NCI-H460 (cell line): ENCODE results near the genes DUSP28 and RNPEPL1.

DNA sequence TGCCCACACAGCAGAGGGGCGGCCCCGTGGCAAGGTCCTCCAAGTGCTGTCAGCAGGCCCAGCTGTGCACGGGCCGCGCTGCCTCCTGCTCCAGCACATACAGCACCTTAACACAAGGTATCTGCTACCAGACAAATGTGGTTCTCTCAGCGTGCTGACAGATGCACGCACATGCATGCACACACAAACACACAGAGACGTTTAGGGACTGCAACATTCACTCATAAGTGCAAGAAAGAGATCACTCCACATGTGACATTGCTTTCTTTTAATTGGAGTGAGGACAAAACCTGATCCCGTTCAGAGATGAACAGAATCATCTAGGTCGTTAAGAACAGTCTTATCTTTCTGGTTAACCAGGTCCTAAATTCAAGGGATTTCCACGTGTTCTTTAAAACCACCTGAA lies 5.5 kb downstream of the COPS9 start:
RAMPAGE:
- cytosol, long total RNA: no peak
- long total RNA: no peak
- nucleus, long total RNA: no peak

RAMPAGE:
- cytosol, long total RNA: no peak
- long total RNA: no peak
- nucleus, long total RNA: no peak
Observed at GRCh38 chr2:240398323-240398670, 37.2 kb upstream of the GPC1 start.

RAMPAGE:
- cytosol, long total RNA: no peak
- long total RNA: no peak
- nucleus, long total RNA: no peak
Observed at GRCh38 chr2:240453331-240453590, 17.8 kb downstream of the GPC1 start.

RAMPAGE:
- cytosol, long total RNA: no peak
- long total RNA: no peak
- nucleus, long total RNA: no peak
Observed at GRCh38 chr2:240540218-240541070, 17.3 kb downstream of the ANKMY1 start.

DNA sequence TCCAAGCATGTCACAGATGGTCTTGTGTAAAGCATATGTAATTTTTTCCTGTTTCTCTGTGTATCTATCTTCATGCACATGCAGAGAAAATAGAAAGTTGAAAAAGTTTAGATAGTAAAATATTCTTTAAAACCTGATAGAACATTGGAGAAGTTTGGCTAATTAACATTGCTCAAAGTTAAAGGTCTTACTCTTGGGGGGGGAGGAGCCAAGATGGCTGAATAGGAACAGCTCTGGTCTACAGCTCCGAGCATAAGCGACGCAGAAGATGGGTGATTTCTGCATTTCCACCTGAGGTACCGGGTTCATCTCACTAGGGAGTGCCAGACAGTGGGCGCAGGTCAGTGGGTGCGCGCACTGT lies 13.5 kb downstream of the ANKMY1 start:
RAMPAGE:
- cytosol, long total RNA: no peak
- long total RNA: no peak
- nucleus, long total RNA: no peak

DNA sequence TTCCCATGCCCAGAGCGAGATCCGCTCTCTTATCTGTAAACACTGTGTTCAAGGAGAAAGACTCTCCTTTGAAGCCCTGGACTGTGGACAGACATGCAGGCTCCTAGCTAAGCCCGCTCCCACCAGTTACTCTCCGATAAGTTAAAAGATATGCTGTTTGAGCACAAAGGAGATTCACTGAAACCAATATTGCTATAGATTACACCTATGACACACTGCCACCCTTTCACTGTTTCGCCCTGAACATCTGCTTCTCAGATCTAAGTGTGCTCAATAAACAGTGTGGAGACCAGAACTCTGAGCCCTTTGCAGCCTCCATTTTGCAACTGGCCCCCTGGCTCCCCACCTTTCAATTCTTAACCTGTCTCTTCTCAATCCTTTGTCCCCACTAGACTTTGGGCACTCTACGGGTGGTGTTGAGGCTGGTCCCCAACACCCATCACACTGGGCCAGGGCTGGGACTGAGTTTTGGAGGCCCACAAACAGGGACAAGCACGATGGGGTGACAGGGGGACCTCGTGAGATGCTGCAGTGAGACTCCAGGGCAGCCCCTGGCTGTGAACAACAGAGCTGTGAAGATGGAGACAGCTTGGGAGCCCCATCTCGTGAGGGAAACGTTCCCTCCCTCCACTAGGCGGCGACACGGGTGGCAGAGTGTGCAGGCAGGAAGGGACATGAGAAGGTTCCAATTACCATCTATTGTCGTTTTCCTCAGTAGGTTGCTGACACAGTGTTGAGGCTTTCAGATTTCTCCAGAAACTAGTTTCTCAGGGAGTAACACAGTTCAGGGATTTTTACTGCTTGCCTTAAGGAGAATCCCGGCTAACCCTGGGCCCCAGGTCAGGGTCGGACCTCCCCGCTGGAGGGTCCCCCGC lies 1.2 kb downstream of the ANKMY1 start:
RAMPAGE:
- cytosol, long total RNA: no peak
- long total RNA: no peak
- nucleus, long total RNA: no peak

DNA sequence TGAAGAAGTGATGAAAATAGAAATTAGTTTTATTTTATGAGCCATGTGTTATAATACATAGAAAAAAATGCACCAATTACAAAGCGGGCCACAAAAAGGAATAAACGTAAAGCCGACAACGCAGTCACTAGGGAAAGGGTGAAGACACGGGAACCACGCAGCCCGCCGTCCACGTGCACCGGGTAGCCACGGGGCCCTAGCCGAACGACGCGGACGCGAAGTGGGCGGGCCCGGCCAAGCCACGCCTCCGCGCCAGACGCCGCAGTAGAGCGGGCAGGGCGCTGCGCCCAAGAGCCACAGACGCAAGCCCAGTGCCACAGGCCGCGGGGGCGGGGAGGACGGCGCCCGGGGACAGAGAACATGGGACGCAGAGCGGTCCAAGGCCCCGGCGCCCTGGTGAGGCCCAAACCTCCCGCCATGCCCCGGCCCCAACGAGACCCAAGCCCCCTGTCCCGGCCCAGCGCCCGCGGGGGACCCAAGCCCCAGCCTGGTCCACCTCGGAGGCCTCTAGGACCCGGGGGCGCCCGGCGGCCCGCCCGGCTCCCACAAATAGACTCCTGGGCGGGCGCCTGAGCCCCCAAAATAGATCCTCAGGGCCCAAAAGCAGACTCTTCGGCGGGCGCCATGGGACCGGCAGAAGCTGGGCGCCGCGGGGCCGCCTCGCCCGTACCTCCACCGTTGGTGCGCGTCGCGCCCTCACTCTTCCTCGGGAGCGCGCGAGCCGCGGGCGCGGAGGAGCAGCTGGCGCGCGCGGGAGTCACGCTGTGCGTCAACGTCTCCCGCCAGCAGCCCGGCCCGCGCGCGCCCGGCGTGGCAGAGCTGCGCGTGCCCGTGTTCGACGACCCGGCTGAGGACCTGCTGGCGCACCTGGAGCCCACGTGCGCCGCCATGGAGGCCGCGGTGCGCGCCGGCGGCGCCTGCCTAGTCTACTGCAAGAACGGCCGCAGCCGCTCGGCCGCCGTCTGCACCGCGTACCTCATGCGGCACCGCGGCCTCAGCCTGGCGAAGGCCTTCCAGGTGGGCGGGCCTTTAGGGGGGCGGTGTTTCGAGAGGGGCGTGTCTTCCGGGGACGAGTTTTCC lies at the start of gene DUSP28:
DUSP28 (plus strand) TSS at position 297 of the 1,080 bp plus-strand sequence.
RAMPAGE:
- cytosol, long total RNA: start-site peak on the minus strand centred at position 708 of the sequence, 21 bp wide, 22 and 27 reads in 2 replicates
- long total RNA: no peak
- nucleus, long total RNA: no peak

DNA sequence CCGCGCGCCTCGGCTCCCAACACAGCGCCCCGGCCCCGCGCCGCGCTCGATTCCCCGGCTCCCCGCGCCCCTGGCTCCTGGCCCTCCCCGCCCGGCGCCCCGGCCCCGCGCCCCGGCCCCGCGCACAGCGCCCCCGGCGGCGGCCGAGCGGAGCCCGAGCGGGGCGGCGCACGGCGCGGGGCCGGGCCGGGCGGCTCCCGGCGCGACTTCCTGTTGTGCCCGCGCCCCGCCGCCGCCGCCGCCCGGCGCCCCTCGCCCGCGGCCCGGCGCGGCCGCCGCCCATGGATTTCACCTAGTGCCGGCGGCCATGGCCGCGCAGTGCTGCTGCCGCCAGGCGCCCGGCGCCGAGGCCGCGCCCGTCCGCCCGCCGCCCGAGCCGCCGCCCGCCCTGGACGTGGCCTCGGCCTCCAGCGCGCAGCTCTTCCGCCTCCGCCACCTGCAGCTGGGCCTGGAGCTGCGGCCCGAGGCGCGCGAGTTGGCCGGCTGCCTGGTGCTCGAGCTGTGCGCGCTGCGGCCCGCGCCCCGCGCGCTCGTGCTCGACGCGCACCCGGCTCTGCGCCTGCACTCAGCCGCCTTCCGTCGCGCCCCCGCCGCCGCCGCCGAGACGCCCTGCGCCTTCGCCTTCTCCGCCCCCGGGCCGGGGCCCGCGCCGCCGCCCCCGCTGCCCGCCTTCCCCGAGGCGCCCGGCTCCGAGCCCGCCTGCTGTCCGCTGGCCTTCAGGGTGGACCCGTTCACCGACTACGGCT lies at the start of gene RNPEPL1:
RNPEPL1 (plus strand) TSS at position 205 of the 746 bp plus-strand sequence.
RAMPAGE:
- cytosol, long total RNA: no peak
- long total RNA: no peak
- nucleus, long total RNA: no peak

RAMPAGE:
- cytosol, long total RNA: no peak
- long total RNA: no peak
- nucleus, long total RNA: no peak
Observed at GRCh38 chr2:240585711-240586480, 638 bp upstream of the CAPN10 start.

RAMPAGE:
- cytosol, long total RNA: no peak
- long total RNA: no peak
- nucleus, long total RNA: no peak
Observed at GRCh38 chr2:240593776-240594380, 7.3 kb downstream of the CAPN10 start.

GRCh38 chr2:240626560-240627332 lies 1.5 kb downstream of the GPR35 start:
RAMPAGE:
- cytosol, long total RNA: no peak
- long total RNA: no peak
- nucleus, long total RNA: no peak

DNA sequence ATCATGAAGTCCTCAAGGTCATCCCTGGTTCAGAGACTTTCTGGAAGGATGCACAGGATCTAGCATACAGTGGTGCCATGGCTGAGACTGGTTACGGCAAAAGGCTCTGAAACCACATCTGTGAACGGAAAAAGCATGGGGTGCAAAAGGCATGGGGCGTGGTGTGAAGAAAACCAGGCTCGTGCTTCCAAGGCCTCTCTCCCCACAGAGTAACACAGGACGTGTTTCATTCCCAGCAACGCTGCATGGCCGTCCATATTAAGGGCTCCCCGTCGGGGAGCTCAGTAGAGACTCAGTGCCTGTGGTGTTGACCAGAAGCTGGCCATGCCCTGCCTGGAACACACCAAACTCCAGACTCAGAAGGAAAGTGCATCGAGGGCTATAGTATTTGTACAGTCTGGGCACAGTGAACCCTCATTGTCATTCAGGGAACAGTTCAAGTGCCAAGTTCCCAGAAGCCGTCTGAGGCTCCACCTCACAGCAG lies 18.0 kb downstream of the AQP12A start:
RAMPAGE:
- cytosol, long total RNA: no peak
- long total RNA: no peak
- nucleus, long total RNA: no peak

GRCh38 chr2:240911832-240912367 lies 5.8 kb downstream of the CROCC2 start:
RAMPAGE:
- cytosol, long total RNA: no peak
- long total RNA: no peak
- nucleus, long total RNA: no peak

GRCh38 chr2:240999944-241000527 lies 1.6 kb downstream of the SNED1 start:
RAMPAGE:
- cytosol, long total RNA: no peak
- long total RNA: no peak
- nucleus, long total RNA: no peak

DNA sequence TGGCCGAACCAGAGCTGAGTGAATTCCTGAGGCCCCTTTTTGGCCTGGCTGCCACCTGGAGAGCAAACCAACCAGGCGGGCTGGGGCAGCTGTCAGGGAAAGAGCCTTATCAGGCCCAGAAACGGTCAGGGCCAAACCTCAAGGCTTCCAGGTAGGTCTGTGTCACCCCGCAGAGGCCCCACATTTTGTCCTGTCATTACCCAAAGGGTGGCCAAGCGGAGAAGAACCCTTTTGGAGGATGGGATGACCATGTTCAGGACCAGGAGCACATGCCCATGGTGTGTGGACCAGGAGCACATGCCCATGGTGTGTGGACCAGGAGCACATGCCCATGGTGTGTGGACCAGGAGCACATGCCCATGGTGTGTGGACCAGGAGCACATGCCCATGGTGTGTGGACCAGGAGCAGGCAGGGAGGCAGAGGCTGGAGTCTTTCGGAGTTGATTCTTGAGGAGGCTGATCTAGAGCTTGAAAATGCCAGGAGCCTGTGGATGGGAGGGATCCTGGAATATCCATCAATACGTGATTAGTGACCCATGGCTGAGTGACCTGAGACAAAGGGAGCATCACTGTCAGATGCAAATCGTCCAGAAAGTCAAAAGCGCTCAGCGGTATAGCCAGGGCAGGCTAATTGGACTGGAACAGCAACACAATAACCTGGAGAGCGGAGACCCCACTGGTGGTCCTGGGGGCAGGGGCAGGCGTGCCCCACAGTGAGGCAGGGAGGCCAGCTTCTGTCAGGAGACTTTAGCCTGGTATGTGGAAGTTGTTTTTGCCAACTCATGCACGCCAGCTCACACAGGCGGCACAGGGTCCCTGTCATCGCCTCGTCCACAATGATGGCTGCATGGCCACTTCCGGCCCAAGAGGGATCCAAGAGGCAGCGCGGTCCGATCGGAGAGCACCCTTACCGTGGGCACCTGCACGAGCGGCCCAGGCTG lies 20.7 kb downstream of the SNED1 start:
RAMPAGE:
- cytosol, long total RNA: no peak
- long total RNA: no peak
- nucleus, long total RNA: no peak

RAMPAGE:
- cytosol, long total RNA: no peak
- long total RNA: no peak
- nucleus, long total RNA: no peak
Observed at GRCh38 chr2:241049364-241050593, 51.4 kb downstream of the SNED1 start.

RAMPAGE:
- cytosol, long total RNA: no peak
- long total RNA: no peak
- nucleus, long total RNA: no peak
Observed at GRCh38 chr2:241069875-241070753, 32.0 kb downstream of the MTERF4 start.

RAMPAGE:
- cytosol, long total RNA: no peak
- long total RNA: no peak
- nucleus, long total RNA: no peak
Observed at GRCh38 chr2:241073997-241074496, 28.0 kb downstream of the MTERF4 start.

GRCh38 chr2:241087938-241088844 lies 13.9 kb downstream of the MTERF4 start:
RAMPAGE:
- cytosol, long total RNA: no peak
- long total RNA: no peak
- nucleus, long total RNA: no peak

GRCh38 chr2:241123656-241124434 lies 21.8 kb upstream of the MTERF4 start:
RAMPAGE:
- cytosol, long total RNA: no peak
- long total RNA: no peak
- nucleus, long total RNA: no peak